Camera-type eye (tissue), 1 donor: ENCODE measurements around the genes SEPTIN2 and THAP4.

GRCh38 chr2:241095049-241095654, 6.9 kb downstream of the MTERF4 start:
- RAMPAGE, long total RNA: no peak

DNA sequence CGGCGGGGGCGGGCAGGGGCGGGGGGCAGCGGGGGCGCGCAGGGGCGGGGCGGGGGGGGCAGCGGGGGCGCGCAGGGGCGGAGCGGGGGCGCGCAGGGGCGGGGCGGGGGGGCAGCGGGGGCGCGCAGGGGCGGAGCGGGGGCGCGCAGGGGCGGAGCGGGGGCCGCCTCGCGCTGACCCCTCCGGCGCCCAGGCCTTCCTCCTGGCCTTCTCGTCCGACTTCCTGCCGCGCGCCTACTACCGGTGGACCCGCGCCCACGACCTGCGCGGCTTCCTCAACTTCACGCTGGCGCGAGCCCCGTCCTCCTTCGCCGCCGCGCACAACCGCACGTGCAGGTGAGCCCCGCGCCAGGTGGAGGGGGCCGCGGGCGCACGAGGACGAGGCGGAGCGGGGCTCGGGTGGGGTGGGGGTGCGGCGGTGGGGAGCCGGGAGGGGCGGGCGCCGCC, 29.6 kb downstream of the ANO7 start:
- RAMPAGE, long total RNA: no peak

- RAMPAGE, long total RNA: no peak
Observed at GRCh38 chr2:241228603-241229598, 40.4 kb downstream of the ANO7 start.

DNA sequence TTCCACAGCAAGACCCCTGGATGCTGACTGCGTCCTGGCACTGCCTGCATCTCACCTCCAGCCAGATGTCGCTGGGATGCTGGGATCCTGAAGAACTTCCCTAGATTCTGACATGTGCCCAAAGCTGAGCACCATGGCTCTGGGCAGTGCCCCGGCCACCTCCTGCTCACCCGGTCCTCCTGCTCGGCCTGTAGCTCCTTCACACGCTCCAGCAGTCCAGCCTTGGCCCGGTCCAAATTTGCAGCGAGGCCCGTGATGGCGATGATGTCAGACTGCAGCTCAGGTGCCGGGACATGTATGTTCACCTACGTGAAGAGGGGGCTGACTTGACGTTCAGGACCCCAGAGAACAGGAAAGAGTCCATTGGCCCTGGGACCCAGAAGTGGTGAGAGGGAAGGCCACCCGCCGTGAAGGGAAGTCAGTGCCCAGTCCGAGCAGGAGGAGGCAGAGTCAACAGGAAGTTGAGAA, 46.5 kb downstream of the ANO7 start:
- RAMPAGE, long total RNA: no peak

DNA sequence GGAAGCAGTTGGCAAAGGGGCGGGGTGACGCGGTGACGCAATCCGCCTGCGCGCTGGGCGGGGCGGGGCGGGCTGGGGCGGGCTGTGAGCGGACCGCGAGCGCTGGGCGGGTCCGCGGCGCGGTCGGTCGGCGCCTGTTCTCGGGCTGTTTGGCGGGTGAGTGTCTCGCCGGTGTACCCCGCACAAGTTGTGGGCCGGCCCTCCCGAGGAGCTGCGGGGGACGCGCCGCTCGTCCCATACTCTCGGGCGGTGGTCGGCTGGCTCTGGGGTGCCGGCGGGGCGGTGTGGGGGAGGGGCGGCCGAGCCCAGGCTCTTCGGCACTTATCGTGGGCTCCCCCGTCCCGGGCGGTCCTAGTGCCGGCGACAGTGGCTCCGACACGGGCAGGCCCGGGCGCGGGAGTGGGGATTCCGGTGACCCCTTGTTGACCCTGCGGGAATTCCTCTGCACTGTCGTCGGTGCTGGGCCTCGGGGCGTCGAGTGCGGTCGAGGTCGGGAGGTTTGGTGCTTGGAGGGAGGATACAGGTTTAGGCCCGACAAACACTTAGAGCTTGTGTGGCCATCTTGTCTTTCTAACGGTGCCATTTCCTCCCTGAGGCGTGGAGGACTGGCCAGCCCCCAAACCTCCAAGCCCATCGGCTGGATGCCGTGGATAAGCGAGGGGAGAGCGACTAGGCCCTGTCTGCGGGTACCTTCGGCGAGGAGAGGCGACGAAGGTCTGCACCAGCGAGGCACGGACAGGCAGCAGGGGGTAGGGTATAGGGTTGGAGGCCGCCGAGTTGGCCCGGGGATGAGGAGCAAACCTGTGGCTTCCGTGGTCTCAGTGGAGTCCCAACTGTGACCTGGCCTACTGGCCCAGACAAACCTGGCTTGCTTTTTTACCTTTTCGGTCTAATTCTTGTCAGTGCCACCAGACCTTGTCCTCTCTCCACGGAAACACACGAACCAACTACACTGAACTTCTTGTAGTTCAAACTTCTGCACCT, at the start of gene SEPTIN2:
SEPTIN2 (plus strand) TSS at position 99 of the 984 bp plus-strand sequence.
- RAMPAGE, long total RNA: start-site peak on the plus strand centred at position 101 of the sequence, 80 bp wide, 1,174 reads

DNA sequence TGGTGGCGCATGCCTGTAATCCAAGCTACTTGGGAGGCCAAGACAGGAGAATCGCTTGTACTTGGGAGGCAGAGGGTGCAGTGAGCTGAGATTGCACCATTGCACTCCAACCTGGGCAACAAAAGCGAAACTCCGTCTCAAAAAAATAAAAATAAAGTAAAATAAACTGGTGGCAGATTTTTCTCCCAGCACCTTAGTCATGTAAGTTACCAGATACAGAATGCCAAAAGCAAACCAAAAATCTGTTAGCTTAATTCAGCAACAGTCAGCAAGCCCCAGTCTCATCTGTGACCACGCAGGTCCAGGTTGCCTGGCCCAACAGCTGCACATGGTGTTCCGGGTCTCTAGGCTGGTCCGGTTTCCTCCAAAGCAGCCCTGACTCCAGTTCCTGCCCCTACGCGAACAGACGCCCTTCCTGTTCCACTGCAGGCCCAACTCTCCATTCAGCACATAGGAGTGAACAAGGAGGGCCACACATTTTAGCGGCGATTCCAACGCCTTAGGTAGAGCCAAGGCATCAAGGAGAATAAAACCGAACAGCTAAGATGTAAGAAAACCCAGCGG, 1.7 kb downstream of the STK25 start:
- RAMPAGE, long total RNA: no peak

- RAMPAGE, long total RNA: no peak
Observed at GRCh38 chr2:241507193-241507403, 1.3 kb downstream of the STK25 start.

DNA sequence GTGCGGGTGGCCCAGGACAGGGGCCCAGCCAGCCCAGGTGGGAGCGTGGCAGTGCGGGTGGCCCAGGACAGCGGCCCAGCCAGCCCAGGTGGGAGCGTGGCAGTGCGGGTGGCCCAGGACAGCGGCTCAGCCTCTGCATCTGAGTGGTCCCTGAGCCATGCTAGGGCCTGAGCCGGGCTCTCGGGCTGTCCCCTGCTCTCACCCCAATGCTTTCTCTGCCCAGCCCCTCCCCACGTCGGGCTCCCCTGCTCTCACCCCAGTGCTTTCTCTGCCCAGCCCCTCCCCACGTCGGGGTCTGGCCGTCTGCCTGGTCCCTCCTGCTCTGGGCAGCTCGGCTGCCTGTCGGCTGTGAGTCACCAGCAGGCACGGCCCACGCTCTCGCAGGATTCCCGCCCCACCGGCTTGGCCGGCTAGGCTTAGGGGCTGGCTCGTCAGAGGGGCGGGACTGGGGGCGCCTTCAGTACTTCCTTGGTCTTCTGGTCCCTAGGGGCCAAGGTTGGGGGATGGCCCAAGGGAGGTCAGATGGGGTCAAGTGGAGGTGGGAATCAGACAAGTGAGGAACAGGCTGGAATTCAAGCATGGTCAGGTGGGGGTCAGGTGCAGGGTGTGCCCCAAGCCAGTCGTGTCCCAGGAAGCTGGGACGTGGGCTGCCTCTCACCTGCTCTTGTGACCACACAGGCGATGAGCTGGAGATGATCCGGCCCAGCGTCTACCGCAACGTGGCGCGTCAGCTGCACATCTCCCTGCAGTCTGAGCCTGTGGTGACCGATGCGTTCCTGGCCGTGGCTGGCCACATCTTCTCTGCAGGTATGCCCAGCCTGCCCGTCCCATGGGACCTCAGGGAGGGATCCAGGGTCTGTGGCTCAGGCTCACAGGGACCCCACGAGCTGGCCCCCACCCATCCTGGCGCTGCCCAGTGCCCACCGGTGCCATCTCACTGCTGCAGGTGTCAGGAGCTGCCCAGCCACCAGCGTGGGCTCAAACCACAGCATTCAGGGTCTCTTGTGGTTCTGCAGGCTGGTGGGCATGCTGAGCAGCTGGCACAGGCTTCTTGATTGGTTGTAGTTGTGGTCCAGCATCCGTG, 3.5 kb downstream of the BOK start:
- RAMPAGE, long total RNA: no peak

- RAMPAGE, long total RNA: start-site peak on the plus strand at chr2:241637688-241637697, 190 reads
Observed at GRCh38 chr2:241636840-241637798, at the start of gene THAP4. Gene THAP4 (minus strand): TSS chr2:241637158.

- RAMPAGE, long total RNA: no peak
Observed at GRCh38 chr2:241660936-241661251, 23.4 kb downstream of the ATG4B start.

- RAMPAGE, long total RNA: no peak
Observed at GRCh38 chr2:241670576-241670738, 16.2 kb downstream of the DTYMK start.

DNA sequence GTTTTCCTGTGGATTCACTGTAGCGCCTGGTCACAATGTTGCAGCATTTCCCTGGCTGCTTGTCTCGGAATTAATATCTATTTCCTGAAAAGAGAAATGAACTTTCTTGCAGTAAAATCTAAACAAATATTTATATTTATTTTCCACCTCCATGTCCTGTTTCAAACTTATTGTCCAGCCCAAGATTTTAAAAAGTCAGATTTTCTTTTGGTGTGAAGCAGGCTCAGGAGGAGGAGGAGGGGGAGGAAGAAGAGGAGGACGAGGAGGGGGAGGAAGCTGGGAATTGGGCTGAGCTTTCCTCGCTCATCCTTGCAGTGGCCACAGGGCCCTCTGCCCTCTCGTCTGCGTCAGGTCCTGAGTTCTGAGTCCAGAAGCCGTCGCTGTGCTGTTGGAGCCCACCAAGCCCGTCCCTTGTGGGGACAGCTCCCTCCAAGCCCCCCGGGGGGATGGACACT, 430 bp upstream of the GAL3ST2 start:
- RAMPAGE, long total RNA: no peak

DNA sequence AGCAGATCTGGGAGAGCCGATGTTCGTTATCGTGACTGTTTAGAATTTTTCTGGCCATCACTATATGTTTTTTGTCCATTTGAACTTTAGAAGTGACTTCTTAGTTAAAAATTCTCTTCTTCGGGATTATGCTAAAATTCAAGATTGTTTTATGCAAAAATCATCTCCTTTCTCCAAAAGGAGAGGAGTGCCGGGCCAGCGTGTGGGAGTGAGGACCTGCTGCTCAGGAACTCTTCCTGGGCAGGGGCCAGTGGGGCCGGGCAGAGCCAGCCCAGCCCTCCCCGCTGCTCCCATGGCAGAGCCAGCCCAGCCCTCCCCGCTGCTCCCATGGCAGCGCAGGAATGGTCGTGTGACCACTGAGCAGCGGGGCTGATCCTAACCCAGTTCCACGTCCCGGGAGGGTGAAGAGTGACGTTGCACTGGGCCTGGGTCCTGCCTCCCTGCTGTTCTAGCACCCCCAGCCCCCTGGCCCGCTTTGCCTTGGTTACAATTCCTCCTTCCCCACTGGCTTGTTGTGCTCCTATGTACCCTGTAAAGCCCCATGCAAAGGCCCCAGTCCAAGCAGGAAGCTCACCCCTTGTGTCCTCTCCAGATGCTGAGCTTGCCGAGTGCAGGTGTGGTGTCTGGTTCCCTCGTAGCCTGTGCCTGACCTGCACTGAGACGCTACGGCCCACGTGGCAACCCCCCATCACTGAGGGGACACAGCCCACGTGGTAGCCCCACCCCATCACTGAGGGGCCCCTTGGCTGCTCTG, 11.5 kb upstream of the NEU4 start:
- RAMPAGE, long total RNA: no peak

- RAMPAGE, long total RNA: no peak
Observed at GRCh38 chr2:241868070-241868451, 1.5 kb upstream of the RTP5 start.

GRCh38 chr2:241899324-241899854, 875 bp downstream of the FAM240C start:
- RAMPAGE, long total RNA: no peak

DNA sequence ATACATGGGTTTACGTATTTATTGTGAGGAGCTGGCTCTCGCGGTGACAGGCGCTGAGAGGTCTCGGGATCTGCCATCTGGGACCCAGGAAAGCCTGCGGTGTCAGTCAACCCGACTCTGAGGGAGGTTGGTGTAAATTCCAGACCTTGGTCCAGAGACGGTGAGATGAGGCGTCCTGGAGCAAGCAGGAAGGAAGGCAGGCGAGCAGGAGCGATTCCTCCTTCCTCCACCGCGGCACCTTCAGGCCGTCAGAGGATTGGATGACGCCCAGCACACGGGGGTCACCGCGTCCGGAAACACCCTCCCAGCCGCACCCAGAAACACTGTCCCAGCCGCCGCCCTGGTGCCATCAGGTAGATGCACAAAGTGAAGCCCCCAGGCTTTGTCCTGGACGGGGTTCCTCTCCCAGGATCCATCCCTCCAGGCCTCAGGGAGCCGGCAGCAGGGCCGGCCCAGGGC, 631 bp upstream of the FAM240C start:
- RAMPAGE, long total RNA: no peak

DNA sequence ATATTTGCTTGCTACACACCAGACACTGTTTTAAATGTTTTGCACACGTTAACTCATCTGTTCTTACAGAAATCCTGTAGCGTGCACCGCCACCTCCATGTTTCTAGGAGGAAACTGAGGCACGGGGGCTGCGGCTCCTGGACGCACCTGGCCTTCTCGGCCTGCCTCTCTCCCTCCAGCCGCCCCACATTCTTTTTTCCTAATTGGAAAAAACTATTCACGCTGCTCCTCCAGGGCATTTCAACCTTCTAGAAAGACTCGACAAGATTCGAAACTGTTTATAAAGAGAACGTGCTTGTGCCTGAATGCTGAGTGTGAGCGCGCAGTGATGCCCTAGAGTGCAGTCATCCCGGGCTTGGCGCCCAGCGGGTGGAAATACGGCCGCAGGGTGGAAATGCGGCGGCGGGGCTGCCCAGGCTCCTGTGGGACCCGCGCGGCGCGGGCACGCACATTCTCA, 187.6 kb upstream of the FAM240C start:
- RAMPAGE, long total RNA: no peak